M059J (cell line): ENCODE data around the genes LCP1, ESD and HTR2A.

DNA sequence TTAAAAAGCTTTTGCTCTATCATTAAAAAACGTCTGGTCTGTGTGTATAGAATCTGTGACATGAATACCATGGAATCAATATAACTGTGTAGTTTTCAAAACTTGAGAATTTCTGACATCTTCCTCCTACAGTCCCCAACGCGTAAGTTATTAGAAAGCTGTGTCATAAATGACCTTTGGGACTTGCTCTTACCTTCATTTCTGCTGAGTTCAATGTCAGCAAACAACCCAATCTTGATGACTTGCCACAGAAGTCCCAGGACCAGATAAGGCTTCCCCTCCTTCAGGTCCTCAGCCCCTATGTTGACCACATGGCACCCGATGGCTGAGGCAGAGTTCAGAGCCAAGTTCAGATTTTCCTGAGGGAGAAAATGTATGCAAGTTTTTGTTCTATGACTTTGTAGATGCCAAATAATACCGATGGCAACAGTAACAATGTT is 29.4 kb downstream of the LCP1 start:
- RAMPAGE, long total RNA, result no peak

GRCh38 chr13:46173462-46174267 is 8.3 kb downstream of the LCP1 start:
- RAMPAGE, long total RNA, result no peak

DNA sequence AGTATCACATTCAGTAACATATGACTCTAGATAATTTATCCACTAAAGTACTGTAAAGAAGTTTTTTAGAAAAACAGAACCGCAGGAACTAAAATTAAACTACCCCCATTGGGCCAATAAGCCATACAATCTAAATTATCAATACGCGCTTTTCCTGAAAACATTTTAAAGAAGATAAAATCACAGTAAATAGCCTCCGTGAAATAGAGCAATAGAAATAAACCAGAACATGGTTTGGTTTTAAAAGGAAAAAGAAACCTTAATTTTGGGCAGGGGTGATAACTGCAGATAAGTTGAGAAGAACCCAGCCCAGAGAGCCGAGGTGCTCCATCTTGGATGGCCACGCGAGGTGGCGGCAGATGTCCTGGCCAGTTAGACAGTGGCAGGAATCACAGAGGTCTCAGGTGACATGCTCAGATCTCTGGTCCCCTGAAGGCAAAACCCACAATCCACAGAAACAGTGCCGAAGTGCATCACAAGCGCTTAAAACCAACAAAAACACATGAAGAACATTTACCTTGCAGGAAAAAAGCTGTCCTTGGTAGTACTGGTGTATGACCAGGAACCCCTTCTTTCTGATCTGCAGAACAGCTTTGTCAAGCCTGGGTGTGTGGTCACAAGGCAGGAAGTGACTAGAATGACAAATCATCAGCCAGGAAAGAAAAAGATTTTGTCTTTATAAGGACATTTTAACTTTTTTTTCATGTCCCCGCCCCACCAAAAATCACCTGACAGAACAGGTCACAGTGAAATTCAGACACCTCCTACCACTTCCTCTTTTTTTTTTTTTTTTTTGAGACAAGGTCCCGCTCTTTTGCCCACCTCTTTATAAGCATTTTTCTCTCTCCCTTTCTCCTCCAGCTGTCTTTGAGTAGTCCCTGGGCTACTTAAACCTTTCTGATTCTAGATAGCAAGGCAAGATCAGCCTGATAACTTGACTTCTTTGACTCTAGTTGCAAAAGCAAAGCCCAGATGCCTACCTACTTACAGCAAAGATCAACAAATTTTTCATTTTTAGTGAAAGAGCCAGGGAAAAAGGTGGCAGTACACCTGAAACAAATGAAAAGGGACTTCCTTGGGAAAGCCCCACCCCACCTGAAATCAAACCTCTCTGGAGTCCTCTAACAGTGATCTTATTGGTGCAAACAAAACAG is at the start of gene LCP1:
LCP1 (minus strand) TSS at position 584 of the 1,154 bp plus-strand sequence.
- RAMPAGE, long total RNA, result no peak

GRCh38 chr13:46290580-46290829 is 78.8 kb downstream of the LRRC63 start:
- RAMPAGE, long total RNA, result no peak

DNA sequence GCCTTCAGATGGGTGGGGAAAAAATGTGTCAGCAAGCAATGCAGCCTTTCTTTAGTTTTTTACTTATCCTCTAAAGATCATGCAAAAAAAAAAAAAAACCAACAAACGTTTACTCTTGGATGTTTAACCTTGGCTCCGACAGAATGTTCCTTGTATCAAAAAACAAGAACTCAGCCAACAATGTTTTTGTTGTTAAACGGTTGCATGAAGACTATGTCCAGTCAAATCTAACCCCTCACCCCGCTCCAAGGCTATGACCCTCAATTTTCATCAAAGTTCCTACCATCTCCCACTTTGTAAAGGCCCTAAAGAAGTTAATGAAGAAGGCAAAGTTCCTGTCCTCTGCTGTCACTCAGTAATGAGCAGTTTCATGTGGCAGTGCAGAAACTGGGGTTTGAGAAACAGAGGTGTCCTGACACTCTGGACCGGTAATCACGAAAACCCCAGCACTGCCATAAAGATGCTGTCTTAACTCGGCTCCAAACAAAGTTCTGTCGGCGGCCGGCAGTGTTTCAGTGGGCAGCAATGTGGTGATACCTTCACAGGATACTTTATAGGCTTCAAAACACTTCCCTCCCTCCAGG is 1.4 kb downstream of the RUBCNL start:
- RAMPAGE, long total RNA, result no peak

DNA sequence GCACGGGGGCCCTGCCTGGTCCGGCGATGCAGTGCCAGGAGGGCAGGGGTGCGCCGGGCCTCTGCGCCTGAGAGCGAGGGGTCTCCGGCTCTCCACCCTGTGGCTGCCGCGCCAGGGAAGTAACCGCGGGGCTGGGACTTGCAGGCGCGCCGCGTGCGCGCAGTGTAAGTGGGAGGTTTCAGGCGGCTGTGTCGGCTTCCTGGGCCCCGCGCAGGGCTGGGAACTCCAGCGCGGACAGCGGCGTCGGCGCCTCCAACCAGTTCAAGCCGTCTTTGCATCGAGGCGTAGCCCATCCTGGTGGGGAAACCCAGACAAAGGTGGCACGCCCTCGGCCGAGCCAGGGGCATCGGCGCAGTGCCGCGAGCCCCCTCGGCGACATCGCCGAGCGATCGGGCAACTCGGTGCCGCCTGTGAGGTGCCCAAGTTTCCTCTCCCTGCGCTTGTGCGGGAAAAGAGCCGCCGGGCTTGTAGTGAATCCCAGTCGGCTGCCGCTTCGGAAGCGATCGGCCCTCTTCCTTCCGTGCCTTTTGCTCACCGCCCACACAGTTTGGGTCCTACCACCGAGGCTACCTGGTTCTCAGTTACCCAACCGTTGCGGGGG is 1.0 kb downstream of the LRCH1 start:
- RAMPAGE, long total RNA, result no peak

DNA sequence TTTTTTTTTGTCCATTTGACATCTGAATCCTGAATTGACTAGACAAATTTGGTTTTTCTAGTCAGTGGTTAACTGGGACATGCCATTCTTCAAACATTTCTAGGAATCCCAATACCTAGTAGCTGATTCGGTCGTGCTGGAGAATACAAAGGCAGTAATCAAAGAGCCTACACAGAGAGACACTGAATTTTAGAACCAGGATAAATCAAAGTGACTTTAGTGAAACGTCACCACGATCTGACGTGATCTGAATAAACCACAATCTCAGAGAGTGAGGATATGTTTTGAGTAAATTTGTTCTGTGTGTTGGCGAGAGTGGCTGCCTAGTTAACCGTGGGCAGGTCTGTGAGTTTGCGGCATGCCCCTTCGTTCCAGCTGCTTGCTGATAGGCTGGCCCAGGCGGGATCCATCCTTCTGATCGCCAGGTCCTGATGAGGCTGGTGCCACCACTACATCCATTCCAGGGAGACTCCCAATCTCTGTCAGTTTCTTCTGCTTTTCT is 40.4 kb downstream of the LRCH1 start:
- RAMPAGE, long total RNA, result no peak

GRCh38 chr13:46660586-46661494 is 107.9 kb downstream of the LRCH1 start:
- RAMPAGE, long total RNA, result no peak

GRCh38 chr13:46797013-46798015 is at the start of gene ESD:
Gene ESD (minus strand): TSS chr13:46797161.
- RAMPAGE, long total RNA, result no peak

DNA sequence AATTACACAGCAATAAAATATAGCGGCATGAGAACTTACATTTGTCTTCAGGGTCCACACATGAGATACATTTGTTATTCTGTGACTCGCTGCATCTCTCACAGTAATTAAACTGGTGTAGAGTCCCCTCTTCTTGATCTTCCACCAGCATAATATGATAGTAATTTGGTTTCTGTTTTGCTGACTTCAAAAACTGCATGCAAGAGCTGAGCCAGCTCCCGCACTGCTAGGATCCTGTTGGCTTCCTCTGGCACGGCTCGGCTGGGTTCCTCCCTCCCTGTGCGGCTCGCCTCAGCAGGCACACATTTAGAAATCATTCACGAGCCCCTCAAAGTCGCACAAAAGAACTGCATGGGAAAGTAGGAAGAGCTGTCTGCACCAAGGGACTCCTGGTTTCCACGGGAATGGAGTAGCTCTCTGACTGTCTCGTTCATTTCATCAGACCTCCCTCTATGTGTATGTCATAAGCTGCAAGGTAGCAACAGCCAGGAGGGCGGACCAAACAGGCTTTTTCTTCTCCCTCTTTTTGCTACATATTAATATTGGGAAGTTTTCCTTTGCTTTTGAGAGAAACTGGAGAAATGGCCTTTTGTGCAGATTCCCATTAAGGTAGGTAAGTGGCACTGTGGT is at the start of gene HTR2A:
HTR2A (minus strand) TSS at position 419 of the 630 bp plus-strand sequence.
- RAMPAGE, long total RNA, result no peak

DNA sequence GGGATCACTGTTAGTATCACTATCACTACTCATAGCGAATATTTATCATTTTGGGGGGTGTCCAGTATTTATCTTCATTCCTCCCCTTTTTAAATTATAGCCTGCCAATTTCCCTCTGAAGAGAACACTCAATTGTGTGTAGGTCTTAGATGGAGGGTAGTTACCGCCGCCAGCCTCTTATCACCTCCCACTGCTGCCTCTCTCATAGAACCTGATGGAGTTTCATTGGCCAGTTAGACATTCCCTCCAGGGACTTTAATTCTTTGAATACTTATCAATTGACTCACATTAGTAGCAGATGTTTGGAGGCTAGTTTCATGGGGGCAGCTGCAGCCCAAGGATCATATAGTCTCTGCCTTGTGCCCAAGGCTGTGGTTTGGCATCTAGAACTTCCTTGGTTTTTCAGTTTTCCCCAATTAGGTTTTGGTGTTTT is 318.8 kb upstream of the HTR2A start:
- RAMPAGE, long total RNA, result no peak

DNA sequence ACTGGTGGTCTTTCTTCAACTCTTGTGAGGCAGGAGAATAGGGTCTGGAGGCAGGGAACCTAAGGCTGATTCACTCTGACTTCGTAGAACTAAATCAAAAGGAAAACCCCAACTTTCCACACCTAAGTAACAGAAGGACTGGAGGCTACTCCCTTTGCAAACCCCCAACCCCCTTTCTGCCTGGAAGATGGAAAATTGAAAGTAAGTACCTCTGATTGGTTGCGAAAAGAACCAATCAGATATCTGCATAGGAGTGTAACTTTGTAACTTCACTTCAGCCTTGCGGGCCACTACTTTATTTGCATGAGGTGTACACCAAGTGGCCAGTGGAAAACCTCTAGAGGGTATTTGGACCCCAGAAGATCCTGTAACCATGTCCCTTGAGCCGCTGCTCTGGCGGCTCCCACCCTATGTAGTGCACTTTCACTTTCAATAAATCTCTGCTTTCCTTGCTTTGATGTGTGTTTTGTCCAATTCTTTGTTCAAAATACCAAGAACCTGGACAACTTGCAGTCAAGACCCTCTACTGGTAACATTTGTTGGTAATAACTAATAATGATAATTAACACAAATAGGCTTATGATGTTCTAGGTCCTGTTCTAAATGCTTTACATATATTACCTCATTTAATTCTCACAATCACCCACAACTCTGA is 165.2 kb downstream of the SUCLA2 start:
- RAMPAGE, long total RNA, result no peak

DNA sequence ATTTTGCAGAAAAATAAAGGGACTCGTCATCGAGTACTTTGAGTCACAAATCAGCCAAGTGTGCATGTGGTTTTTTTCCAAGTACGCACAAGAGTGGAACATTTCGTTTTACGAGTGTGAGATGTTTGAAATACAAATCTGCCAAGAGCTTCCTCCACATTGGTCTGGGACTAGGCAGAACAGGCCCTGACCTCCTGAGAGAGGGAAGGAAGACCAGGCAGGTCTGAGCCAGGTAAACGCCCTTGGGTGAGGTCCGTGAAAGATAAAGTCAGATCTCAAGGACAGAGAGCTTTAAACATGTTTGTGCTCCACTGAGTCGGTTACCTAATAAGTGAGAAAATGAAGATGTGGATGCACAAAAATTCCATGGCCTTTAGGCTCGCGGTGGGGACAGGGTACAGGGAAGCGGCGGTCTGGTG is 530 bp upstream of the ITM2B start:
- RAMPAGE, long total RNA, result no peak

DNA sequence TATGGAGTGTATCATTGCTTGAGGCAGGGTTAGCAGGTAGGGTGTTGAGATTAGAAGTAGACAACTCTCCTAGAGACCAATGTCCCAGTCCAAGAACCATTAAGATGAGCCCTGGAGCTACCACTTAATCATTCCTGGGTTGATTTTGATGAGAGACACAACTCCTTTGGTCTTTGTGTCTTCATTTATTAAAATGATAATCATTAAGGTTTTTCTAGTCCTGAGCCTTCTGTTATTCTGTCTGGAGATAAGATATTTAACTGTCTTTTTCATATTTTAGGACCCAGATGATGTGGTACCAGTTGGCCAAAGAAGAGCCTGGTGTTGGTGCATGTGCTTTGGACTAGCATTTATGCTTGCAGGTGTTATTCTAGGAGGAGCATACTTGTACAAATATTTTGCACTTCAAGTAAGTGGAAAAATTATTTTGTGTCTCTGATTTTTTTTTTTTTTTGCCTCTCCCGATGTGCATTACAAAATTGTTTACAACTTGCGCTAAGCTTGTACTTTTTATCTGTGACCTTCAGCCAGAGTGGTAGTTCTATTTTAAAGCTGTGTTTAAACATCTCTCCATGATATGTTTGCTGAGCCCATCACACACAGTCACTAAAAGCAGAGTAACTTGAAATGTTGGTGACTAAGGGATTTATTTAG is 20.6 kb downstream of the ITM2B start:
- RAMPAGE, long total RNA, result no peak

GRCh38 chr13:48410037-48410817 is 2.7 kb downstream of the LPAR6 start:
- RAMPAGE, long total RNA, result no peak

DNA sequence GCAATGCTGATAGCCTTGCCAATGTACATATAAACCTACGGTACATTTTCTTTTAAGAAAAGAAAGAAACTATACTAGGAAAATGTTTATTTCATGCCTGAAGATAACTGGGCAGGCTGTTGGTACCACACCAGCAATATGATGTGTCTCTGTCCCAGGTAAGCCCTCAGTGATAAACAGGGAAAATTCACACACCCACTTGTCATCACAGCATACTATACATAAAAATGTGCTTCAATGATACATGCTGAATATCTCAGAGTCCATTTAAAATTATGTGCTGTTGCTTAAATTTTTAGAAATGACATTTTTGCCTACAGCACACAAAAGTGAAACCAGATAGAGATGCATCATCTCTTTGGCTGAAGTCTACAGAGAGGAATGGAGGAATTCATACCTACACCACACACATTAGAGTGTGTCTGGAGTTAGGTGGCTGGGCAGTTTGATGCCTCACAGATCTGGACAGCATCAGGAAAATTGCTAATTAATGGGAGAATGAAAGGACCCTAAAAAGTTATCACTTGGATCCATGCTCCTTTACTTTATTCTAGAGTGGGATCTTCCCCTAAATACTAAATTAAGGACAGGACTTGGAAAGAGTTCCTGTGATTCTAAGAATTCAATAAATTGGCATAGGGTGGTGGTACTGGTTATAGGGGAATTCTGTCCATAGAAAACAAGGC is 41.5 kb downstream of the RCBTB2 start:
- RAMPAGE, long total RNA, result no peak

GRCh38 chr13:48506696-48507559 is 26.0 kb downstream of the RCBTB2 start:
- RAMPAGE, long total RNA, result no peak

GRCh38 chr13:48567710-48568422 is 35.0 kb upstream of the RCBTB2 start:
- RAMPAGE, long total RNA, result no peak

GRCh38 chr13:48596036-48596491 is 57.7 kb upstream of the CYSLTR2 start:
- RAMPAGE, long total RNA, result no peak

DNA sequence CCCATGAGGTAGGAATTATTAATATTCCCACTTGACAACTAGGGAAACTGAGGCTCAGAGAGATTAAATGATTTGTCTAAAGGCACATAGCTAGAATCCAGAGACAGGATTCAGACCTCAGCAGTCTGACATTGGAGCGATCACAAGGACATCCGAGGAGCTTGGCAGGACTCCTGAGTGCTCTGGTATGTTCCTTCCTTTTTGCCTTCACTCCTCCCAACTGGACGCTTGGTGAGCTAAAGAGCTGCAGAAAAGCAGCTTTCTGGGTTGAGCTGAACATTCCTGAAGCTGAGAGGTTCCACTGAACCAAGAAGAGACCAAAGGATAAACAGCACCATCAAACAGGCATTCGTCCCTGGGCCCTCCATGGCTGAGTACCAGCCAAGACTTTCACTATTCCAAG is 96.9 kb downstream of the CYSLTR2 start:
- RAMPAGE, long total RNA, result no peak